Mesangial cell (primary cell): ENCODE measurements around a stretch of chr10.

DNA sequence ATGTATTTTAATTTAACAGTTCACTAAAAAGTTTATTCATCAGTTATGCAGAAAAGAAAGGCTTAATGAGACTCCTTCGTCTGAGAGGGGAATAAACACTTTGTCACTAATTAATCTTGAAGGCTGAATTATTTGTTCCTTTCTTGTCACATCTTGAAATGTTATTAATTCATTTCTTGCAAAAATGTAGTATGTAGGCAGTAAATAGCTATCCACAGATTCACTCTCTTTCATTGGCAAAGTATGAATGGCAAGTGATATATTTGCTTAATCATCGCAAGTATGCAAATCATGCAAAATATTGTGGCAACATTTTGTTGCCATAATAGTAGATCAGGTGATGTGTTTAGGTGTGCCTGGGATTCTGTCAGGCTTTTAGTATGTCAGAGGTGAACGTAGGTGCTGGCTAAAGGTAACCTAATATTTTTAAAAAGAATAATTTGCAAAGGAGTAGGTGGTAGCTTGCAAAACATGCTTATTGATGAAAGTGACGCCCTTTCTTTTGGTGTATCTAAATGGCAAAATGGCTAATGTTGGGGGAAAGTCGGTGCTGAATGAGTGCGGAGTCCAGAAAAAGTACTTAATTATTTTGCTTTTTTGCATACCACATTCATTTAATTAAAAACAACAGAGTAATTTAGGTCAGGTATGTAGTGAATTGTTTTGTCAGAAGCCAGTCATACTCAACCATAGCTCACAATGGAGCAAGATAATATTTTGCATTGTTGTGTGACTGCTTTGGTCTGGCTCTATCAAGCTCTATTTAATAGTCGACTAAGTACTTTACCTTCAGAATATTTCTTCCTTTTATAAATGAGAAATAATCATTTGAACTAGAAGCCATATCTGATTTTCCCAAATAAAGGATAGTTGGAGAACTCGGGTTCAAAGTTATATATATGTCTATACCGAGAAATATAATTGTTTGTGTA is 6.1 kb downstream of the MAP3K8 start:
- RAMPAGE, long total RNA, result no peak

- RAMPAGE, long total RNA, result no peak
Measured at GRCh38 chr10:30443256-30443460, 9.2 kb downstream of the MAP3K8 start.

- RAMPAGE, long total RNA, result no peak
Measured at GRCh38 chr10:30491069-30491565, 57.1 kb downstream of the MAP3K8 start.

- RAMPAGE, long total RNA, result no peak
Measured at GRCh38 chr10:30611824-30612374, 17.7 kb downstream of the LYZL2 start.

DNA sequence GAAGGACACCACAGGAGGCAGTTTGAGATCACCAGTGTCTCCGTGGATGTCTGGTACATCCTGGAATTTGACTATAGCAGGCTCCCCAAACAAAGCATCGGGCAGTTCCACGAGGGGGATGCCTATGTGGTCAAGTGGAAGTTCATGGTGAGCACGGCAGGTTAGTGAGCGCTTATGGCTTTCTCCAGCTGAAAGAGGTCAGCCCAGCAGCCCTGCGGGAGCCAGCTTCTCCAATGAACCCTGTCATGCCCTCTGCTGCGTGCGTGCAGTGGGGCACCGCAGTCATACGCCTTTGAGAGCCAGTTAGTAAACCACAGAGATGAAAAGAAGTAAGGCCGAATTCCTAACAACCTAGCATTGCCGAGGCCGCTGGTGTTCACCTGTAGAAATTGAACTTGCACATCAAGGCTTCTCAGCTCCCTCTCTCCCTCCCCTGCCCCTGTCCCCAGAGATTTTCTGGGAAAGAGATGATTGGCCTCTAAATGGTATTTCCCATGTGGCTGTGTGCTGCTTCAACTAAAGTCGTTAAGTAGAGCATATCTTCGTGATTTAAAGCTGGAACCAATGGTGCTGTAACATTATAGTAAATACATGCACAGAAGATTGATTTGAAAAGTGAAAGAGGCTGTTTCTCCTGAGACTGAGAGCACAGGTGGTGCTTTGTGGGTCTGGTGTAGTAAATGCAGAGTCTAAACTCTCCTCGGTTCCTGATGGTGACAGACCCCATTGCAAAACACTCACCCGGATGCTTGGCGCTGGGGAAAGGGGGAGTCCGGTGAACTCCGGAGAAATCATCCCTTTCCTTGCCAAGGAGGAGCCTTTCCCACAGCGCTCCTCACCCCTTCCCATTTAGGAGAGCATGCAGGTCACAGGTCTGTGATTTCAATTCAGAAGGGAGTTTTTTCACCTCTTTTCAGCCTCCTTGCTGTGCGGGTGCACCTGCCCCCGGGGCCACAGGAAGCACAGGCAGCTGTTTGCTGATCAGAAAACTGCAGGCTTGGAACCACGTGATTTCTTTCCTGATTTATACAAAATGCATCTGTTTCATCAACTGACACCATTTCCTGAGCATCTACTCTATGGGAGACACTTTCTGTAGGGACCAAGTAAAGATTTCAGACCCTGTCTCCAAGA is 75.3 kb upstream of the LYZL2 start:
- RAMPAGE, long total RNA, result no peak

GRCh38 chr10:30785609-30785998 is 156.1 kb upstream of the LYZL2 start:
- RAMPAGE, long total RNA, result no peak

DNA sequence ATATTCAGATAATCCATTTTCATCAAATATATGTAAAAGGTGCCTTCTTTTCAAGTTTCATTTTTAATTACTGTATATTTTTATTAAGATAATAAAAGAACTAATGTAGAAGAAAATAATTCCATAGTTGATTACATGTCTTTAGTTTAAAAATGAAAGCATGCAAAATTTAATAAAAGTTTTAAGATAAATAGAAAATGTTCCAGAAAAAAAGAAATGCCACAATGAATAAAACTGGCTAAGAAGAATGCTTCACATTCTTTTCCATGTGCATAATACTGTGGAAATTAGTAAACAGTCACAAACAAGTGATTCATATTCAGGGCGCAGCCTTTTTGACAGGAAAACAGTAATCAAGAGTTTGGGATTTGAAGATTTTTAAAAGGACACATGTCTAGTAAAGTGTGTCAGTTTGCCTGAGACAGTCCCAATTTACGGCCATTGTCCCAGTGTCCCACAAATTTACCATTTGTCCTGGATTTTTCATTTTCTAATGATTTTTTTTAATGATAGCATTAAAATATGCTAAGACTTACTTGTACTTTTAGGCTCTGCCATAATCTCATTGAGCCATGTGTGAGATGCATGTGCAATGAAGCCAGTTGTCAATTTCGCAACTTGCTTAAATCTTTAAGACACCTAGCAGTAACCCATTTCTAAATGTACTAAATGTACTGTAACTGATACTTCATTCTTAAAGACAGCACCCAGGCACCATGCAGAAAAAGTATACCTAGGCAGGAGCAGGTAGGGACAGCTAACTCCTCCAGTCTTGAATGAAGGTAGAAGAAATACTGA is 47.0 kb downstream of the ZNF438 start:
- RAMPAGE, long total RNA, result no peak

- RAMPAGE, long total RNA, result no peak
Measured at GRCh38 chr10:31064439-31064775, 32.7 kb upstream of the ZNF438 start.

DNA sequence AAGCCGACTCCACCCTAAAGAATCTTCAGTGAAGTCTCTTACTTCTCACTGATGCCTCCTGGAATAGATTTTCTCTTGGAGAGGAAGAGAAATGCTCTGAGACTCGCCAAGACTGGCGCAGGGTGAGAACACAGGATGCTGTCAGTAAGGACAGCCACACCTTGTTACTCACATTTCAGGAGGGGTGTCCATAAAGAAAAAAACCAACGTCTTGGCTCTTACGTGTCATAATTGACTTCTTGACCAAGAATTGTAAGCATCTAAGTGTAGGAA is 43.7 kb upstream of the ZNF438 start:
- RAMPAGE, long total RNA, result no peak

DNA sequence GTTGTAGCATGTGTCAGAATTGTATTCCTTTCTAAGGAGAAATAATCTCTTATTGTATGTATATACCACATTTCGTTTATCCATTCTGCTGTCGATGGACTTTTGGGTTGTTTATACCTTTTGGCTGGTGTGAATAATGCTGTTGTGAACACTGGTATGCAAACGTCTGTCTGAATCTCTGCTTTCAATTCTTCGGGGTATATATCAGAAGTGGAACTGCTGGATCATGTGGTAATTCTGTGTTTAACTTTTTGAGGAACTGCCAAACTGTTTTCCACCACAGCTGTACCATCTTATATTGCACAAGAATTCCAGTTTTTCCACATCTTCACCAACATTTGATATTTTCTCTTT is 270.9 kb downstream of the ZEB1 start:
- RAMPAGE, long total RNA, result no peak

DNA sequence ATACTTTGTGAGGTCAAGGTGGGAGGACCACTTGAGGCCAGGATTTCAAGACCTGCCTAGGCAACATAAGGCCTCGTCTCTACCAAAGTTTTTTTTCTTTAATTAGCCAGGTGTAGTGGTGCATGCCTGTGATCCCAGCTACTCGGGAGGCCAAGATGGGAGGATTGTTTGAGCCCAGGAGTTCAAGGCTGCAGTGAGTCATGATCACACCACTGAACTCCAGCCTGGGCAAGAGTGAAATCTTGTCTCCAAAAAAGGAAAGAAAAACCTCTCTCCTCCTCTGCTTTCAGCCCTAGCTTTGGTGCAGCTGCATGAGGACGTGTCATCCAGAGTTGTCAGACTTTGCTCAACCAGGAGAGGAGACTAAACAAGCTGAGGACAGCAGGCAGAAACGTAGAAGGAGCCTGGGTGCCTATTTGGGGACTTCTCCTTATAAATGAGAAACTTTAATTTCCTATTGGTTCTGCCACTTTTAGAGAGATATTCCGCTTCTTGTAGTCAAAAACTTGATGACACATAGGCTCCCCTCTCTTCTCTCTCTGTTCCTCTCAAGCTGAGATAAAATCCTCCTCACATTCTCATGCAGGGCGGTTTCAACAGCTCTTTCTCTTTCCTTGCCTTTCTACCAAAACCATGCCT is 205.5 kb downstream of the ARHGAP12 start:
- RAMPAGE, long total RNA, result no peak

DNA sequence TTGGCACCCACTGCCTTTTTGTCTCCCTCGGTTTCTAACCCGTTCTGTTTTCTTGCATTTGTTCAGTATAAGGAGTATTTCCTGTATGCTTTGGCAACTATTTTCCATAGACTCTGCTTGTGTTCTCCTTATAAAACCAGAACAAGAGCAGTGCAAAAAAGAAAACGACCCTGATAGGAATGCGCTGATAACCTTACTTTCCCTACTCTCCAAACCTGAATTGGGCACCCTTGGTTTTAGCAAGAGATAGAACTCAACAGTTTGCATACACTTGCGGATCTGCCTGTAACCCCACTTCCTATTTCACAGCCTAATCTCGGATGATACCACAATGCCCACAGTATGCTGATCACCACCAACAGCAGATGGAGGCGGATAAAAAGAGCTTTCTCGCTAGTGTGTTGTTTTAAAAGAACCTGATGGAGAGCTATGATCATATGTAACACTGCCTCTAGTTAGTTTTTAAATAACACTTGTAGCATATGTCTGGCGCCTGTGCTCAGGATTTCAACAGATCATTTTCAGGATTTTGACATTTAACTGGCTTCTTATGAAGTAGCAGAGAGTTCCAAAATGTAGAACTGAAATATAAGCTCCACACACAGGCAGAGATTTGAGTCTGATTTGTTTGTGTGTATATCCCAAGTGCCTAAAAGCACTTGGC is 1.7 kb upstream of the ARHGAP12 start:
- RAMPAGE, long total RNA, result no peak

DNA sequence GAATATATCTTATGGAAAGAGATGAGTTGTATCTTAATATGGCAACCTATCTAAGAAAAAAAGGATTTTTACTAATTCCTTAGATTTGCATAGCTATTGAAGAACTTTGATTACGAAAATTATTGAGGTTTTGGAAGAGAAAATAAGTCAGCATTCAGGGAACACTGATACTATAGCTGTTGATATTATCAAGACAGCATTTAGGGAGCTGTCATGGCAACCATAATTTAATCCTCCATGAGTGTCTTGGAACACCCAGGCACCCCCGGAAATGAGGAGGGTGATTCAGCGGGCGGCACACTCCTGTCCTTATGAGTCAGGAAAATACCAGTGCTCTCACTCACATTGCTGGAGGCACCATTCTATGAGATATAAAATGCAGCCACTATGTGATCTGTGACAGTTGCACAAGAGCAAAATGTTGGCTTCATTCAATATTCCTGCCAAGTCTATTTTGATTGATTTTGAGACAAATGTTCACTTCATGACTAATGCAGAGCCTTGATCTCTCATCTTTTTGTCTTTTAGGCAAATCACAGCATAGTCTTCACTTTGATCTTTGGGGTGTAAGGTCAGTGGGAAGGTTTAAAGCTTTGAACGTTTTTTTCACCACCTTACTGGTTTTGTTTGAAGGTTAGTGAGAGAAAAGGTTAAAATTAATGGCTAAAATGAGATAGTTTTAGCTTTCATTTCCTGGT is 12.2 kb upstream of the ARHGAP12 start:
- RAMPAGE, long total RNA, result no peak

- RAMPAGE, long total RNA, result no peak
Measured at GRCh38 chr10:32032212-32032612, 24.0 kb downstream of the KIF5B start.

- RAMPAGE, long total RNA, result no peak
Measured at GRCh38 chr10:32055248-32056296, 653 bp downstream of the KIF5B start.

- RAMPAGE, long total RNA, result no peak
Measured at GRCh38 chr10:32114444-32115005, 58.3 kb upstream of the KIF5B start.

- RAMPAGE, long total RNA, result no peak
Measured at GRCh38 chr10:32266975-32267954, 79.7 kb downstream of the EPC1 start.

DNA sequence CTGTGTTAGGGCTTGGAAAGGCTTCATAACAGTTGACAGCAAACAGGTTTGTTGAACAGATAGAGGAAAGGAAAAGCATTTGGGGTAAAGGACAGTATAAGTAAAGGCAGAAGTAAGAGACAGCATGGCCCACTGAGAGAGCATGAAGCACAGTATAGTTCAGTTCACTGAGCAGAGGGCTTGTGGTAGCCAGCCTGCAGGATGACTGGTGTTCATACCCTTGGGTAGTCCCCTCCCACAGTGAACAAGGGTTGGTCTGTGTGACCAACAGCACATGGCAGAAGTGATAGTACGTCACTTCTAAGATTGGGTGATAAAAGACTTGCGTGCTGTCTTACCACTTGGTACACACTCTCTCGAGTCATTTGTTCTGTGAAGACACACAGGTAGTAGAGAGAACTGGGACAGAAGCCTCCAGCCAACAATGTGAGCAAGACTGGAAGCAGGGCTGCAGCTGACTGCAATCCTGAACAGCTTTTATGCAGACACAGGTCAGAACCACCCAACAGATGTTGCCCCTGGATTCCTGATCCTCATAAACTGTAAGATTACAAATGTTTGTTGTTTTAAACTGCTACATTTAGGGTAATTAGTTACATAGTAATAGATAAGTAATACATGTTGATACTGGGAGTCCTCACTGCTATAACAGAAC is 14.6 kb downstream of the EPC1 start:
- RAMPAGE, long total RNA, result no peak

DNA sequence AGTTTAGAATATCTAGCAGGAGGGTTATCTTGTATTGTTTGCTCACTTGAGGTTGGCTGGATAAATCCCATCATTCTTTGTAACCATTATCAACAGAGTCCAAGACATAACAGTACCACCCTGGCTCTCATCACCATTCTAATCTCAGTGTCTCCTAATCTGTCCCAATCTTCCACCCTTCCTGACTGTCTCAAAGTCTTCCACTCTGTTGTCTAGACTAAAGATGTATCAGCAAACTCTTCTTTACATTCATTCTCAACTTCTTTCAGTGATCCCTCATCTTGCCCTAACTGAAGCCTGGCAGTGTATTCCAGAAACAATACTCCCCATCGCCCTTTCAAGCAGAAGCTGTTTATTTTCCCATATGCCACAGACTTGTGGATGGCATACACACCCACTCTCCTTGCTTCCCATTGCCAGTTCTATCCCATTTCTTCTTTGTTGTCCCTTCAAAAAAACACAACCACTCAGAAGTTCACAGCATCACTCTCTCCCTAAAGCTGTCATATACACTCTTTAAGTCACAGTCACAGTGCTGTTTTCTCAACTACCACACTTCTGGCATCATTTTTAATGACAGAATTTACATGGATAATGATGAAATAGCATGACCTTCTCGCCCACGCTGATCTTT is 11.7 kb downstream of the EPC1 start:
- RAMPAGE, long total RNA, result no peak

DNA sequence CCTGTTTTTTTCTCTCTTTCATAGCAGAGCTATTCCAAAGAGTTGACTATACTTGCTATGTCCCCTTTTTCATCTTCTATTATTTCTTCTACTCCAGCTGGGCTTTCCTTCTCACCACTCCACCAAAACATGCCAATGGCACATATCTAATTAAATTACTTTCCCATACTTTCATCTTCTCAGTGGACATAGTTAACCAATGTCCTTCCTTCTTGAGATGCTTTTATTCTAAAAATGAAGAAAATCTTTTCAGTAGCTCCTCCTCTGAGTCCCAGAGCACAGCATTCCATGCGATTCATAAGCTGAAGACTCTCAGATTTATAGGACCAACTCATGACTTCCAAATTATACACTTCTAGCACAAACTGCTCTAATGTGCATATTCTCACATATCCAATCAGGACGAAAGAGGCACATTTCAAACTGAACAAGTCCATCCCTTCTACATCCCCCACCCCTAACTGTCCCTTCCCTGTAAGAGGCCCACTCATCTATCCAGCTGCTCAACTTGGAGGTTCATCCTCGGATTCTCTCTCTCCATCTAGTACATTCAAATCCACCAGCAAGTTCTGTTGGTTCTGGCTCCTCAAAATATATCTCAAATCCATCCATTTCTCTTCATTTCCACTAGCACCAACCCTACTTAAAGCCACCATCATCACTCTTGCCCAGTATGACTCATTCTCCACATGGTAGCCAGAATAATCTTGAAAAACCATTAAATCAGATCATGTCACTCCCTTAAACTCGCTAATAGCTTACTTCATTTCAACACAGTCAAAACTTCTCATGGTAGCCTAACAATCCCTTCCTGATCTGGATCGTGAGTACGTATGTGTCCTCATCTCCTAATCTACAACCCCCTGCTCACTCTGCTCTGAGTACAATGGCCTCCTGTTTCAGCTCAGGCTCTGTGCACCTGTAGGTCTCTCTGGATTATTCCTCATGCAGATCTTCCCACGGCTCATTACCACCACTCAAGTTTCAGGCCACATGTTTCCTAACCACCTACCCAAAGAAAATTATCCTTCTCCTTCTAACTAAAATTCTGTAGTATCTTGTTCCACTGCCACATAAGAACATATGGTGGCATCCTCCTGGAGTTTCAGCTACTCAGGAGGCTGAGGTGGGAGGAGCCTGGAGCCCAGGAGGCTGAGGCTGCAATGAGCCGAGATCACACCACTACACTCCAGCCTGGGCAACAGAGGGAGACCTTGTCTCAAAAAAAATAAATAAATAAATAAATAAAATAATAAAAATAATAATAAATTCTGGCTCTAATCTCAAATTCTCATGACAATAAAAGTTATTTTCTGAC is 8.8 kb downstream of the EPC1 start:
- RAMPAGE, long total RNA, result no peak